HTERT-HM (cell line): ENCODE measurements around a stretch of chr3.

- RRBS = no CpG with 5 or more reads among the region's 10 CpGs
These were observed 133.8 kb downstream of the CD47 start for GRCh38 chr3:107956770-107957739.

- RRBS = no CpG with 5 or more reads among the region's 1 CpG
These were observed 39.0 kb downstream of the CD47 start for GRCh38 chr3:108051786-108052225.

- RRBS = no CpG with 5 or more reads among the region's 10 CpGs
These were observed 34.6 kb upstream of the CD47 start for GRCh38 chr3:108125157-108126055.

- RRBS = no CpG with 5 or more reads among the region's 11 CpGs
These were observed 59.3 kb upstream of the CD47 start for GRCh38 chr3:108149958-108150631.

GRCh38 chr3:108806299-108806968 lies 16.2 kb upstream of the TRAT1 start:
- RRBS = no CpG with 5 or more reads among the region's 6 CpGs

GRCh38 chr3:108834917-108835488 lies 12.4 kb downstream of the TRAT1 start:
- RRBS = no CpG with 5 or more reads among the region's 3 CpGs

- RRBS = no CpG with 5 or more reads among the region's 3 CpGs
These were observed 544.2 kb upstream of the NECTIN3 start for GRCh38 chr3:110527277-110527870.

- RRBS = no CpG with 5 or more reads among the region's 6 CpGs
These were observed 298.2 kb upstream of the NECTIN3 start for GRCh38 chr3:110773364-110773767.

GRCh38 chr3:111761214-111762084 lies 87.0 kb downstream of the PLCXD2 start:
- RRBS = no CpG with 5 or more reads among the region's 6 CpGs

DNA sequence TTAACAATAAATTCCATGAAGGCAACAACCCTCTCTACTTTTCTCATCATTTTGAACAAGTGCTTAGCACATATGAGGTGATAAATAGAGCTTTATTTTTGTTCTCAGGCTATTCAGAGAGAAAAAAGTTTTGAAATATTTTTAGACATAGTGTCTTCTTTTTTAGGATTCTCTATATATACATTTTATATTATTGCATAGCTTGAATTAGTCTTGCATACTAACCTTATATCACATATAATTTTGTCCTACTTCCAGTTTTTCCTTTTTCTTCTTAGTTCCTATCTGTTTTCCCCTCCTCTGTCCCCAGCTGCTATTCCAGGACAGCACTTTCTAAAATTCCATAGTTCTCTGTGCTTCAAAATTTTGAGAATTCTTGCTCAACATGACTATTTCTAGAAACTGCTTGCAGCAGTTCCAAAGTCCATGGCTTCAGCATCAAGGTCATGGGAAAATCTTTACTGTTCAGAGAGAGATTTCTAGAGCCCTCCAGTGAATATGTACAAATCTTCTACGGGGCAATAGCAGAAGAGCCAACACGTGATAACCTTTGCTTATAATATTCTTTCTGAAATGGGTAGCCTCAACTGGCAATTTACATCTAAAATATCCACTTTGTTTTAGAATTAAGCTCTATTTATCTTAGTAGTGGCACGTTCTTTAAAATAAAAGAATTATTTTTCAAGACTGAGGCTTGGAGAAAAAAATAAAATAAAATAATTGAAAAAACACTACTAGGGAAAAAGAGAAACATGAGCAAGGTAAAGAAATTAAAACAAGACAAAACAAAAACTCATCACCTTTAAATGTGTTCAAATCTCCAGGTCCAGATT lies 76.1 kb upstream of the PHLDB2 start:
- RRBS = no CpG with 5 or more reads among the region's 3 CpGs

- RRBS = no CpG with 5 or more reads among the region's 7 CpGs
These were observed 6.3 kb downstream of the C3orf52 start for GRCh38 chr3:112092260-112093098.

DNA sequence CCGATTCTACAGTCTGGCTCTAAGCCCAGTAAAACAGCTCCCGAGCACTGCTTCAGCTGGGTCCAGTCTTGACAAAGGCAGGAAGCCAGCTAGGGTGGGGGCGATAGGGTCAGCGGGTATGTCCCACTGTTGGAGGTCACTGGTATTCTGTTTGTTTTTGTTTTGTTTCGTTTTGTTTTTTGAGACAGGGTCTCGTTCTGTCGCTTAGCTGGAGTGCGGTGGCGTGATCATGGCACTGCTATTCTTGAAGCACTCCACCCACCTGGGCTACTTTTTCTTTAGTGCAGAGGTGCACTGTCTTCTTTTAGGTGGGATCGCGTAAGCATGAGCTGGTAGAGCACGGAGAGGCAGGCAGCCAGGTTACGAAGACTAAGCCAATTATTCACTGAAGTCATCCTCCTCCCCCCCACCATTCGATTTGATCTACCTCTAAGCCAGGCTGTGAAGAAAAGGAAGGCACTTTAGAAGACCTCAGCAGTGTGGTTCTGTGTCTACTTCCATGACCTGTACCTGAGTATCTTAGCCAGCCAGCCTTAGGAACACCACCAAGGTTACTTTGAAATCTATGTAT lies 16.2 kb downstream of the GCSAM start:
- RRBS = no CpG with 5 or more reads among the region's 14 CpGs

- RRBS = no CpG with 5 or more reads among the region's 4 CpGs
These were observed 3.8 kb upstream of the GCSAM start for GRCh38 chr3:112136688-112137446.

DNA sequence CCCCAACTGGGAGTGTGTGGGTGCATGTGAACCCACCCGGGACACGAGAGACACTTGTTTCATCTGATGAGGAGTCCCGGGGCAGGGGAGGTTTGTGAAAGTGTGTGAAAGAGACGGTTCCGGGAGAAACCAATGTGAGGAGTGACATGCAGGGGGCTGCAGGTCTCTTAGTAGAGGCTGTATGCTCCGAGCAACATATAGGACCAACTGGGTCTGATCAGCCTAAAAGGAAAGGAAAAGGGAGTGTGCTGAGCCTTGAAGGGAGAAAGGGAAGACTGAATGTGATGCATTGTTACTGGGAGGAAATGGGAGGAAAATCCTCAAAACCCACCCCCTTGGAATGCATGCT lies 8.9 kb upstream of the SLC9C1 start:
- RRBS = 19% methylated on average over 2 of the region's 6 CpGs

GRCh38 chr3:112303339-112303802 lies 9.4 kb upstream of the SLC9C1 start:
- RRBS = no CpG with 5 or more reads among the region's 6 CpGs

DNA sequence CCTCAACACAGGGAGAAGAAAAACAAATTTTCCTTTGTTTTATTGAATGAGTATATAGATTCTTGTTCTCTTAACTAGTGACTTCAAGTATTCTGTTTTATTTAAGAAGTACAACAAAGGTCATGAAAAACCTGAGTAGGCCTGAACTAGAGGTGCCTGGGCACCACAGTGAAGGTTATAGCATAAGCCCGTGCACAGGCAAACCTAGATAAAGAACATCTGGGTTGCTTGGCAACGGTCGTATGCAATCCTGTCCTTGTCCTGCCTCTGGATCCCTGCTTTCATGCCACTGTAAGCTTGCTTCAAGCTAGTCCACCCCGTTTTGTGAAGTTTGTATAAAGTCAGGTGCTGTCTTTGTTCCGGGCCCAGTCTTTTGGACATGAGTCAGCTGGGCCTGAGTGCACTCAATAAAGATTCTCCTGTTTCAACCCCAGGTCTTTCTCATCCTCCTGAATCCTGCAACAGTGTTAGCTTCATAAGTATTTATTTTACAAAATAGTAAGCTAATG lies 14.1 kb upstream of the SLC9C1 start:
- RRBS = no CpG with 5 or more reads among the region's 5 CpGs

GRCh38 chr3:112365459-112366307 lies 32.7 kb downstream of the CD200 start:
- RRBS = no CpG with 5 or more reads among the region's 6 CpGs

DNA sequence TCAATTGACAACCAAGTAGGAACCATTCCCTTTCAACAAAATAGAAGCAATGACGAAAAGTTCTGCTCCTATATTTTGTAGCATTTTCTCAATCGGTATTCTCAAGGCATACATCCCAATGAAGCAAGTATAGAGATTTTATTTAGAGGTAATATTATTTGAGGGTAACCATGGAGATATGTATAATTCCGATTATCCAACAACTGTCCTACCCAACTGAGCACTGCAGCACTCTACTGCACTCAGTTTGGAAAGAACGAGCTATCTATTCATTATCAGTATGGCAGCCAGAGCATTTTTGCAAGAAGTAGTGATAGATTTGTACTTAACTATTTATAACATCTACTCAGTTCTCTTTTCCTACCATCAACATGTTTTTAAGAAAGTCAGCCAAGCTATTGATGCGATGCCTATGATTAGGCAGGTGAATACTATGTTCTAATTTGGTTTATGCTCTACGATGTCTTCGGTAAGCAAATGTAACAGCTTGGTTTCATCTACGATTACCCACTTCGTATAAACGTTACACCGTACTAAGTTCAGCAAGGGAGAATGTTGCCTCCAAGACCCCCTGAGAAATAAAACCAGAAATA lies 517 bp downstream of the BTLA start:
- RRBS = no CpG with 5 or more reads among the region's 11 CpGs

DNA sequence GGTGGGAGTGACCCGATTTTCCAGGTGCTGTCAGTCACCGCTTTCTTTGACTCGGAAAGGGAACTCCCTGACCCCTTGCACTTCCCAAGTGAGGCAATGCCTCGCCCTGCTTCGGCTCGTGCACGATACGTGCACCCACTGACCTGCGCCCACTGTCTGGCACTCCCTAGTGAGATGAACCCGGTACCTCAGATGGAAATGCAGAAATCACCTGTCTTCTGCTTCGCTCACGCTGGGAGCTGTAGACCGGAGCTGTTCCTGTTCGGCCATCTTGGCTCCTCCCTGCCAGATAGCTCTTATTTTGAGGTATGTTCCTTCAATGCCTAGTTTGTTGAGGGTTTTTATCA lies 23.9 kb upstream of the CCDC80 start:
- RRBS = no CpG with 5 or more reads among the region's 14 CpGs

GRCh38 chr3:112939760-112939962 lies 35.2 kb downstream of the CD200R1 start:
- RRBS = no CpG with 5 or more reads among the region's 2 CpGs